ENCODE measurements around a stretch of chr5.

DNA sequence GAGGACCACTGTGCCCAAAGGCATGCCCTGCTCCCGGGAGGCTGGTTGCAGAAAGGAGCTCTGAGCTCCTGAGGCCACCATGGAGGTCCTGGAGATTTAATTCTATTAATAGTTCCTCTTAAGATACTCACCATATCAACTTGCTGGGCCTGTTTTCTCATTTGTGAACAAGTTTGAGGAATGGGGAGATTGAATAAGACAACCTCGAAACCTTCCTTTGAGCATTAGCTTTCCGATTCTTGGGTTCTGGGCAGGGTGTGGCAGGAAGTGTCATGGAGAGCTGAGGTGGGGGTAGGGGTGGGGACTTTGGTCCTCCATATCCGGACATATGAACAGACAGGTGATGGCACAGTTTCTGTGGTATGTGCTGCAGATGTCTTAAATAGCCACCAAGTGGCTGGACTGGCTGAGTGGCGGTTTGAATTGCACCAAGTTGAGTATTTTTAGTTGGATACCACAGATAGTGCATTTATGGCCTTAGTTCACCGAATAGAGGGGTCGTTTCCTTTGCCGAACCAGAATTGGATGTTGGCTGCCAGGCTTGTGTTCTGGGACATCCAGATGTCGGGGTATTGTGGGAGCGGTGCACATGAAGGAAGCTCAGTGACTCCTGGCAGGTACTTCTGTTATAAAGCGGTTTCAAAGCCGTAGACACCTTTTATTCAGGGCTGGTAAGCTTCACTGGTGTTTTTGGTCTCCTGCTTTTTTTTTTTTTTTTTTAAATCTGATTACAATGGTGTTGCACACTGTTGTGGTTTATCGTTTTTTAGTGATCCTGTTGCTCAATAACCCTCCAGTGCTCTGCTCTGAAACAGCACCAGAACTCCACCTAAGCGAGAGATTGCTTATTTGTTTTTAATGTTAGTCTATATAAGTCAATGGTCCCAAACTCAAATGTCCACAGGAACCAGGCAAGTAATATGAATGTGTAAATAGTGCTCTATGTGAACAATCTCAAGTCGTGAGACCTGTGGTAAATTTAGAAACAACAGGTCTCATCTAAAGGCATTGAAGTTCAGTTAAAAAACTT lies 15.1 kb upstream of the TNFAIP8 start:
- PRO-cap: bidirectional peak, plus-strand start at position 409 of the sequence, minus-strand start at position 248 of the sequence; bidirectional peak, plus-strand start at position 796 of the sequence, minus-strand start at position 664 of the sequence

GRCh38 chr5:120457759-120458701 lies 6.1 kb upstream of the PRR16 start:
- PRO-cap: unidirectional peak, plus-strand start at chr5:120458151; unidirectional peak, minus-strand start at chr5:120458432

GRCh38 chr5:120512970-120513324 lies 48.8 kb downstream of the PRR16 start:
- PRO-cap: no peak

DNA sequence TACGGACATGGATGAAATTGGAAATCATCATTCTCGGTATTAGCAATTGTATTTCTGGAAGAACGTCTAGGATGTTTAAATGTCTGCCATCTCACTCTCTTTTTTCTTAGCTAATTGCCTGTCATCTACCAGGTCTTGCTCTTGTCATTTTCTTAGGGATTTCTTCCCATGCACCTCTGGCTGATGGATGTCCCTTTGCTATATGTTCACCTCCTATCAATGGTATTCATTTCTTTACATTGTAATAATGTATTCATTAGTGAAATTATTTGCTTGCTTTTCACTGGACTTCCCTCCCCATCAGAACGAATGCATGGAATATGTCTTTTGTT lies 539.7 kb upstream of the FTMT start:
- PRO-cap: no peak

- PRO-cap: no peak
Observed at GRCh38 chr5:122020073-122020801, 57.8 kb downstream of the LOX start.

- PRO-cap: no peak
Observed at GRCh38 chr5:122182438-122182981, 22.5 kb downstream of the ENSG00000250803 start.

- PRO-cap: no peak
Observed at GRCh38 chr5:122183223-122184046, 23.5 kb downstream of the ENSG00000250803 start.

DNA sequence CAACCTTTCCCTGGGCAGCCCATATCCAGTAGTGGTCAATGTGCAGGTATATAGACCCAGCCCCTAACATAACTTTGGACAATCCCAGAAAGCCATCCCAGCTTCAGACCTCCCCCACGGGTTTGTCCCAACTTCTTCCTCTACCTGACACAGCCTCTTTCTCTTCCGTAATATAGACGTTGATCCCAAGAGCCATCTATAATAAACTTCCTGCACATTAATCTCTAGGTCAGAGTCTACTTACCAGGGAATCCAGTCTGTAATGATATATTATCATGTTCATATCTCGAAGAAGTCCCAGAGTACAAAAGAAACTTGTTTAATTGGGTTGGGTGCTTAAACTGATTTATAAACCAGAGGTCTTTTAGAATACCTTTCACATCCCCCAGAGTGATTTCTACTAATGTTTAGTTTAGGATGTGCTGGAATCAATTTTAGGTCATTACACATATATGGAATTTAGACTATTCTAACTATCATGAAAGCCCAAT lies 157.5 kb downstream of the SNCAIP start:
- PRO-cap: no peak

GRCh38 chr5:122493569-122493816 lies 181.5 kb downstream of the SNCAIP start:
- PRO-cap: no peak

DNA sequence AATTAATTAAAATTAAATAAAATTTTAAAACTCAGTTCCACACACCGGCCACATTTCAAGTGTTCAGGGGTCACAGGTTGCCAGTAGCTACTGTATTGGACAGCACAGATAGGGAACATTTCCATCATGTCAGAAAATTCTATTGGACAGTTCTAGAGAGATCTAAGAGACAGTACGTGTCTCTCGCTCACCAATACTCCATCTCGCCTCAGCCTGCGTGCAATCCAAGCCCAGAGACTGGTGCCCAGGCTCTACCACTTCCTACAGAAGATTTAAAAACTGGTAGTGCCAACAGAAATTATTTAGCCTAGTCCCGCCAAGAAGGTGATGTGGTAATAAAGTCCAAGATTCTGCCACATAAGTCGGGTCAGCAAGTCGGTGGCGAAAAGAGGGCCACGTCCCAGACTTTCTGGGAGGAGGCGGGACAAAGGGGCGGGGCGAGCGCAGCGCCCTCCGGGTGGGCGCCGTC lies 364 bp upstream of the SNX2 start:
- PRO-cap: bidirectional peak, plus-strand start outside the sequence, minus-strand start at position 411 of the sequence

DNA sequence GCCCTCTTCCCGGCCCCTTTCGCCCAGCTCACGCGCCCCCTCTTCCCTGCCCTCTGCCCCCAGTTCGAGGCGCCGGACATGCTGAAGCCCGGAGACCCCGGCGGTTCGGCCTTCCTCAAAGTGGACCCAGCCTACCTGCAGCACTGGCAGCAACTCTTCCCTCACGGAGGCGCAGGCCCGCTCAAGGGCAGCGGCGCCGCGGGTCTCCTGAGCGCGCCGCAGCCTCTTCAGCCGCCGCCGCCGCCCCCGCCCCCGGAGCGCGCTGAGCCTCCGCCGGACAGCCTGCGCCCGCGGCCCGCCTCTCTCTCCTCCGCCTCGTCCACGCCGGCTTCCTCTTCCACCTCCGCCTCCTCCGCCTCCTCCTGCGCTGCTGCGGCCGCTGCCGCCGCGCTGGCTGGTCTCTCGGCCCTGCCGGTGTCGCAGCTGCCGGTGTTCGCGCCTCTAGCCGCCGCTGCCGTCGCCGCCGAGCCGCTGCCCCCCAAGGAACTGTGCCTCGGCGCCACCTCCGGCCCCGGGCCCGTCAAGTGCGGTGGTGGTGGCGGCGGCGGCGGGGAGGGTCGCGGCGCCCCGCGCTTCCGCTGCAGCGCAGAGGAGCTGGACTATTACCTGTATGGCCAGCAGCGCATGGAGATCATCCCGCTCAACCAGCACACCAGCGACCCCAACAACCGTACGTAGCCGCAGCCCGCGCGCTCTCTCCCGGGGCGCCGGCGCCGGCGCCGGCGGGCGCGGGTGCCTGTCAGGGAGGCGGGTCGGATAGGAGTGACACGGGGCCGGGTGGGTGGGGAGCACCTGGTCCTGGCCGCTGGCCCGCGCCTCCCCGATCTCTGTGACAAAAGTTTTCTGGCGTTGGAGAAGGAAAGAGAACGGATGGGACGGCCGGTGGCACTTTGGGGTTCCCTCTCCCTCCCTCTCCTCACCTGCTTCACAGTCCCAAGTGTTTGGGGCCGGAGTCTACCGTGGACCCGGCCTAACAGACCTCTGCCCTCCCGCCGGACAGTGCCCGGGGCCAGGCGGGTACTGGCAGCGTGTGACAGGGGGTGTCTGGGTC lies 1.2 kb downstream of the PRDM6 start:
- PRO-cap: no peak

DNA sequence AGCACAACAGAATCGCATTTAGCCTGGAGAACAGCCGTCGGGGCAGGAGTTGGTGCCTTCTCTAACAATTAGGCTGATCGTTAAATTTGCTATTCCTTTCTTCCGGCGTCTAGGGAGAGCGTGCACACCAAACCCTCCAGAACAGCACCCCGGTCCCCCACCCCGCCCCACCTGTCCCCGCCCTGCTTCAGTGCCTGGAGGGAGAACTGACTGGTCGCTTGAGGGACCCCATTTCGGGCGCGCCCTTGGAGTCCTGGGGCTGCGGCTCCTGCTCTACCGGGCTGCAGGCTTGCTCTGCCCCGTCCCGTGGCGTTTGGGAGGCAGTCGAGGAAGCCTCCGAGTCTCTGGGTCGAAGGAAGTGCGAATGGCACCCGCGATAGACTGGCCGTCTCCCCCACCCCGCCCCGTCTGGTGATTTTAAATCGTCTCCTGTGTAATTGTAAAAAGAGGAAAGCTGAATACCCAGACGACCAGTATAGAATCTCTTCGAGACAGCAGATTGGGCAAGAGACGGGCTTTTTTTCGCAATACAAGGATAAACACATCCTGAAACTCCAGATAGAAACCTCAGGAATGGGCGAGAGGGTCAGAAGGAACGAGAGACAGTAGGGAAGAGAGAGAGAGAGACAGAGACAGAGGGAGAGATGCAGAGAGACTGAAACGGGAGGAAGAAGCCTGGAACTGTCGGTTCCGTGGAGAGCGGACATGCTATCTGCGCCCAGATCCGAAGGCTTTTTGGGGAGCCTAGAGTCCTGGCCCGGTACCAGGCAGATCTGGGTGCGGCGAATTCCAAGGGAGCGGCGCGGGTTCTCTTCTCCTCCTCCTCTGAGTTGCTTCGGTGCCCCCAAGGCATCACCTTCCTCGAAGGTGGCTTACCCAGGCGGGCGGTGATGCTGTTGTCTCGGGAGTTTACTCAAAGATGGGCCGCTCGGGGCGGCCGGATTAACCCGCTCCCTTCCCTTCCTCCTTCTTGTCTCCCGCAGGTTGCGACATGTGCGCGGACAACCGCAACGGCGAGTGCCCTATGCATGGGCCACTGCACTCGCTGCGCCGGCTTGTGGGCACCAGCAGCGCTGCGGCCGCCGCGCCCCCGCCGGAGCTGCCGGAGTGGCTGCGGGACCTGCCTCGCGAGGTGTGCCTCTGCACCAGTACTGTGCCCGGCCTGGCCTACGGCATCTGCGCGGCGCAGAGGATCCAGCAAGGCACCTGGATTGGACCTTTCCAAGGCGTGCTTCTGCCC lies 10.1 kb downstream of the PRDM6 start:
- PRO-cap: no peak

GRCh38 chr5:123916416-123917079 lies 404.6 kb downstream of the CSNK1G3 start:
- PRO-cap: no peak

DNA sequence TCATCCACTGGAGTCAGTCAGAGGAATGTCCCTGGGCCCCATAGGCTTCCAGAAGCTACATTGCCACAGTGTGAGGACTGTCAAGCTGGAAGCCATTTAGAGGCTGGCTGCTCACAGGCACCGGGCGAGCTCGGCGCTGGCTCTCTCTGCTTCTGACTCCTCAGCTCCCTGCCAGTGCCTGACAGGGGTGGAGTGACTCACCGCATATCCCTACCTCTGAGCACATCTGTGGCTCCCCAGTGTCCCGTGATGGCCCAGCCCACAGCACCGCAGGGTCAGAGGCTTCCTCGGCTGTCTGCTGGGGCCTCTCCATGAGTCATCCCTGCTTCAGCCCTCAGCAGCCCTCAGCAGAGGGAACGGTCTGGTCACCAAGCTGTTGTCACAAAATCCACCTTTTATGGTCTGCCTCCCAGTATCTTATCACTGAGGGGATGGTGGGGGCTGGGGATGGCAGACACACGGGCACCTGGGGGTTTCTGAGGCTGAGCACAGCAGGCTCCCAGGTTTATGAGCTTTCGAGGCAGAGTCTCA lies 117.4 kb downstream of the ZNF608 start:
- PRO-cap: no peak

DNA sequence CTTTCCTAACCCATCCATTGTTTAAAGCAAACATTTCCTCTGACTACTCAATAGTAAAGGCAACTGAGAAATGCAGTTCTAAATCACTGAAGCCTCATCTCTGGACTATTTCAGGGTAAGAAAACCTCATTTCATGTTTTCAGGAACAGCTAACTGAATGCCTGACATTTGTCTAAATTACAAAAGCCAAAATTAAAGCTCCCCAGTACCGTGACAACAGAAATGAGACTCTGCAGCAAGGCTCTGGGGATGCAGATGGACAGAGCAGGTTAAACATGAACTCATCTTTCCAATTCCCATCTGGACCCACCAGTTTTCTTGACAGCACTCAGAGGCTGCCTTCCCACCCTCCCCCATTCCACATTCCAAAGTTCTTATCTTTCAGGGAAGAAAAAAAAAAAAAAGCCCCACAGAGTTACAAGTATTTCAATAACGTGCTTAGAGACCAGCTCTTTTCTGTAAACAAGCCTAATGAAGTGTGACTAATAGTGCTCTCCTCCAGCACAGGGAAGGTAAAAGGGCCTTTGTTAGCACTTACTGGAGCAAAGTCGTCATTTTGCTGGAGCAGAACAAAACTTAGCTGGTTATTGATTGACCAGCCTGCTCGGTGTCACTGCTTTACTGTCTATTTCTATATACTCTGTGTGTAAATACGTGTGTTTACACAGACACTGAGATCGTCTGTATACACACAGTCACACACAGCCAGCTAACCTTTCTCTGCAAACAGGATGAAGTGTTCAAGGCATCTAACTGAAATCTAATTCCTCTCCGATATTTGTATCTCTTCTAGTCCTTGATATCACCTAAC lies 85.1 kb downstream of the ZNF608 start:
- PRO-cap: no peak

DNA sequence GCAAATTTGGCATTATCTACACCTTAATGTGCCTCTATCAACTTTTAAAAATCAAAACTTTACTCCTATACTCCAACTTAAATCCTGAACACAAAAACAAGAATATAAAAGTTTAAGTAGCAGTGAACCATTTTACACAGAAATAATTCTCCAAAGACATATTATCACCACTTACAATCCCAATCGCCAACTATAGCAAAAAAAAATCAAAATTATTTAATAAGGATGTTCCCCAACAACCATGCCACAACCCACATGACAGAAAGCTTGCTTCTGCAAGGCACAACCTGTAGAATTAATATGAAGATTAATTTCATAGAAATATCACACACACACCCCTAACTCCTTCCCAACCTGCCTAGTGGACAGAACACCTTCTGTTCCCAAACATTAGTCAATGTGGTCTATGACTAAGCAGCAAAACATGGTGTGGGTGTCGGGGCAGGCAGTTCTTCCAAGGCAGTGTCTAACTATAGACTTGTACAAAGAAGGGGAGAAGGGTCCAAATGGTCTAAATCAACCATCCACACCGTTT lies 3.7 kb downstream of the ZNF608 start:
- PRO-cap: no peak

DNA sequence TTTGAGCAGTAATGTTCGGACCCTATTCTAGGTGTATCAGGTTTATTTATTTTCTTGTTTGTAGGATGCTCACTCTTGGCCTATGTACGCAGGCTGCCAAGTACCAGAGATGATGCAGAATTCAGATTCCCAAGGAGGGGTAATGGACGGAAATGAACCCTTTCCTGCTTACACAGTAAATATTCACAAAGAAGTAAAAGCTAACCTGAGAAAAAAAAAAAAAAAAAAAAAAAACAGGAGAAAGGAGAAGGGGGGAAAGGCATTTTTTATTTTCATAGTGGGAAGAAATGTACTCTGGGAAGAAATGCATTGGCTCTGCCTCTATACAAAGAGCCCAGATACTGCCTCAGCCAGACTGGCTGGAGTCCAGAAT lies 124.7 kb upstream of the ZNF608 start:
- PRO-cap: no peak

DNA sequence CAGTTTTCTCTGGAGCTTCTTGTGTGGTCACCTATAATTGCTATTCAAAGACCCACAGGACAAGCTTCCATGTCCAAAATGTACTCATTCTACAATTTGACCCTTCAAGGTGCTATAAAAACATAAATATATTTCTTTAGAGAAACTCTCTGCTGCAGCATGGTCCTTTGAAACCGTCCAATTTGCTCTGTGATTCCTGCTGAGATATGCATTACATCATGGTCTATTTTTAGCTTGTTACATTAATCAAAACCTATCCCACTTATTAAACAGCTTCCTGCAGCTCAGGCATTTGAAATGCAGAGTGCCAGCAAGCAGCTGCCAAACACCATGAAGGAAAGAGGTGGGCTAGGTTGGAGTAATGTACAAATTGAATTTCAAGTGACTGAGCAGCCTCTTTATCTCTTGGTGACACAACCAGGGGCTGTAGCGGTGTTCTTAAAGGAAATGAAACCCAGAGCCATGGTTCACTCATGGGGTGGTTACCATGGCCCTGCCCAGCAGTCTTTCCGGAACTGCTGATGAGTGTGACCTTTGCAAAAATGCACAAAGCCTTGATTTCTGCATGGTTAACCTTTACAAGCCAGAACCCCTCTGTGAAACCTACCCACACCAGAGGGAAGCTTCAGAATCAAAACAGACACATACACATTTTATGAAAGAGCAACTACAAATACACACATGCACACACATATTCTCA lies 155.7 kb upstream of the ZNF608 start:
- PRO-cap: unidirectional peak, plus-strand start at position 291 of the sequence

DNA sequence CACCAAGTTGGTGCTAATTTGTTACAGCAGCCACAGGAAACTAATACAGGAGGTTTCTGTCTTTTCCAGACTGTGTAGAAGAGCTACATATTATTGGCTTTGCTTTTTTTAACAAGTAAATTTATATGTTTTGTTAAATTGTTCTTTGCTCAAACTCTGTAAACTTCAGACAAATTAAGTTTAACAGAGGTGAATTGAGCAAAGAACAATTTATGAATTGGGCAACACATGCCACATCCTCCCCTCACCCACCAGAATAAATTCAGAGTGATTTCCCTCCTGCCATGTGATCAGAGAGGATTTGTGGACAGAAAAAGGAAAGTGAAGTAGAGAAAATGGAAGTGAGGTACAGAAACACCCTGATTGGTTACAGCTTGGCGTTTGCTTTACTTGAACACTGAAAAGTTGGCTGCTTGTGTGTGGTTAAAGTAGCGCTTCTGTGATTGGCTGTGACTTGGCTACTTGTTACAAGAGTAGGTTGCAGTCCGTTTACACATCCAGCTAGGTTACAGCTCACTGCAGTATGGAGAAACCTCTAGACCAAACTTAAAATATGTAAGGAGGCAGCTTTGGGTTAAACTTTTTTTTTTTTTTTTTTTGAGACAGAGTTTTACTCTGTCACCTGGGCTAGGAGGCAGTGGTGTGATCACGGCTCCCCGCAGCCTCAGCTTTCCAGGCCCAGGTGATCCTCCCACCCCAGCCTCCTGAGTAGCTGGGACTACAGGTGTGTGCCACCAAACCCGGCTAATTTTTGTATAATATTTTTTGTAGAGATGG lies 205.2 kb upstream of the ZNF608 start:
- PRO-cap: no peak

DNA sequence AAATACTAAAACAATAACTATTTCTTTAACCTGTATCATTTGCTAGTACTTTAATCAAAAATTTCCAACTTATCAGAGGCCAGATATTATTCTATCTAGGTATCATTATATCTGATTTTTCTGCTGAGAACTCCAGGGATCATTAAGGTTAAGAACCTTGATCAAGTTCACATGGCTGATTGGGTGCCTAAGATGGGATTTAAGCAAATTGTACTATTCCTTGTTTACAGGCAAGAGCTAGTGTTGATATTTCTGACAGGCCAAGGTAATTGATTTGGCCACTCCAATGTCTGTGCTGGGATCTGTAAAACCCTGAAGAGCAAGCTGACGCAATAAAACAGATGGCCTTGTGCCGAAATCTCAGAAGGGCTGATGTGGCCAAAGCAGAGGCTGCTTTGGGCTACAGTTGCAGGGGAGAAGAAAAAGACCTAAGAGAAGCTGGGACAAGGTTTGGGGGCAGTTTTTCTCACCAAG lies 463.1 kb upstream of the ZNF608 start:
- PRO-cap: no peak